Heart (tissue), 3 donors: ENCODE results near the genes UTP6 and RHBDL3.

GRCh38 chr17:30905544-30906132 is 400 bp downstream of the TEFM start:
- RAMPAGE, long total RNA, 2 experiments: no peak in any of the 2 experiments

- RAMPAGE, long total RNA, 2 experiments: no peak in any of the 2 experiments
Observed at GRCh38 chr17:30926526-30926844, 4.7 kb downstream of the ADAP2 start.

GRCh38 chr17:30953847-30954855 is 16.7 kb upstream of the RNF135 start:
- RAMPAGE, long total RNA, 2 experiments: no peak in any of the 2 experiments

GRCh38 chr17:31223148-31224125 is 73.6 kb downstream of the OMG start:
- RAMPAGE, long total RNA, 2 experiments: no peak in any of the 2 experiments

- RAMPAGE, long total RNA, 2 experiments: no peak in any of the 2 experiments
Observed at GRCh38 chr17:31273362-31273989, 23.6 kb downstream of the OMG start.

- RAMPAGE, long total RNA, 2 experiments: no peak in any of the 2 experiments
Observed at GRCh38 chr17:31416263-31416978, 24.9 kb downstream of the RAB11FIP4 start.

DNA sequence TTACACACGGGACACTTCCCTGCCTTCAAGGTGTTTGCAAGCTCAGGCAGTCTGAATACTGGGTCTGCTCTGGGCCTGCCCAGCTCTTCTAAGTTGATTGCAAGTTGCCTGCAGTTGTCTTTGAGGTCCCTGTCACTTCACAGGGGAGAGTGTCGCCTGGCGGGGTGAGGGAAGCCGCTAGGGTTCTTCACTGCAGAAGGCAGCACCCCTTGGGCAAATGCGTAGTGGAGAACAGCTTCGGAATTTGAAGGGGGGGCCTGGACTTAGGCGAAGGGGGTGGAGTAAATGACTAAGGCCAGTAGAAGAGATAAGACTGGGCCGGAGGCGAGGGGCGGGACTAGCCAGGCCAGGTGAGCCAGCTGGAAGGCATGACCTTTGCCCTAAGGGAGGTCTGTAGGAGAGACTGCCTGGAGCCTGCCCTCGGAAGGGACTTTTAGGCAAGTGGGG is 98.1 kb downstream of the RAB11FIP4 start:
- RAMPAGE, long total RNA, 2 experiments: no peak in any of the 2 experiments

- RAMPAGE, long total RNA, 2 experiments: no peak in any of the 2 experiments
Observed at GRCh38 chr17:31802431-31803032, 56.5 kb downstream of the COPRS start.

DNA sequence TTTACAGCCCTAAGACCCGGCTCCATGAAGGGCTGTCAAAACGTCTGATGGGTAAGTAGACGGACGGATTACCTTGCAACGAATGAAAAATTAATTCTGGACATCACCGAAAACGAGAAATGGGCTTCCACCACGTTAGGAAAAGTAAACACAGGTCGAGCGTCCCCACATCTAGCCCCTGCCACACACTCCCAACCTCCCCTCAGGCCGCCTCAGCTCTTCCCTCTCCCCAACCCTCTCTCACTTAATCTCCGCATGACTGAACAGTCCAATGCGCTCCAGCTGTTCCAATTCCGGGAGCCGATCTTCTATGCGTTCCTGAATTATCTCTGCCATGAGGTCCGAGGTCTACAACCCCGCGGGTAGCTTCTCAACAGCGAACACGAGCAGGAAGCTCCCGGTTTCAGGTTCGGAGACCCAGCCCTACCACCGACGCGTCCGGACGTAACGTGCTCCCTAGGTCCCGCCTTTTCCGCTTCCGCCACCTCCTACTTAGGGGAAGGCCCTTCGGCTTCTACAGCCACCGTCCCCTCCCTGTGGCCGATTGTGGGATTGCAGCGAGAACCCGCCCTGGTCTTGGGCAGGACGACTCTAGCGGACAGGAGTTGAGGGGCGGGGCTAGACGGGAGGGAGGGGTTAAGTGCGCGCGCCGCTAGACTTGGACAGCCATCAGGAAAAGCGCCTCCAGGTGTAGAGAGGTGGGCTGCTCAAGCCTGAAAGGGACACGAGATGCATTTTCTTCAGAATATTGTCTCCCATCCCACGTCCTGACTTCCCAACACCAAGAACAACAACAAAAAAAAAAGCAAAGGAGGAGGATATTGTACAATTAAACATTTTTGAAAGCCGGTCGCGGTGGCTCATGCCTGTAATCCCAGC is at the start of gene UTP6:
Gene UTP6 (minus strand): TSS at position 417 of the 879 bp plus-strand sequence.
- RAMPAGE, long total RNA, 2 experiments: start-site peak on the minus strand in 2 of 2 experiments, centred at positions 403 to 407 of the sequence, 183 to 902 reads per replicate

DNA sequence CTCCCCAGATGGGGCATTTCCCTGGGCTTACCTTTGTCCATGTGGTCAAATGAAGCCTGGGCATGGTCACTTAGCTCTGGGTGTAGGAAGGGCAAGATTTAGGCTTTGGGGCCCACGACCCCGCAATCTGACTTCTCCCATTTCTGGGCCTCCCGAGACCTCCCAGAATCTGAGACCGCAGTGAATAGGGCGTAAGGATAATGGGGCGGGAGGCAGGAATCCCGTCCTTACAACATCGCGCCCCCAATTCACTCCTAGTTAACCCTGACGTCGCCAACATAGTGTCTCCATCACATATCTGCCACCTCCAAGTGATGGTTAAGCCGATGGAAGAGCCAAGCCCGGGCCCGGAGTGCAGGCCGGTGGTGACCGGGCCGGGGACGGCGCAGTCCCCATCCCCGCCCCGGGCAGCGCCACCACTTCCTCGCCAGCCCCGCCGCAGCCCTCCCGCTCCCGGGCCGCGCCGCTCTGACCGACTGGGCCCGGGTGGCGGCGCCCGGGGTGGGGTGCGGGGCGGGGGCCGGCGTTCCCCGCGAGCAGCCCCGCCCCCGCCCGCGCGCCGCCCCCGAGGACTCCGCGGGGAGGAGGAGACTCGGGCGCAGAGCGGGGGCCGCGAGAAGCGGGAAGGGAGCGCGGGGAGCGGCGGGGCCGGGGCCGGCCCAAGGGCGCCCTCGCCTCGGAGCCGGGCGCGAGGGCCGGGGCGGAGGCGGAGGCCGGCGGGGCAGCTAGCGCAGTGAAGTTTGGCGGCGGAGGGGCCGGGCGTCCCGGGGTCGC is at the start of gene RHBDL3:
Gene RHBDL3 (plus strand): TSS at position 599 of the 774 bp plus-strand sequence.
- RAMPAGE, long total RNA, 2 experiments: no peak in any of the 2 experiments

- RAMPAGE, long total RNA, 2 experiments: no peak in any of the 2 experiments
Observed at GRCh38 chr17:32279726-32280413, 14.2 kb downstream of the RHBDL3 start.

DNA sequence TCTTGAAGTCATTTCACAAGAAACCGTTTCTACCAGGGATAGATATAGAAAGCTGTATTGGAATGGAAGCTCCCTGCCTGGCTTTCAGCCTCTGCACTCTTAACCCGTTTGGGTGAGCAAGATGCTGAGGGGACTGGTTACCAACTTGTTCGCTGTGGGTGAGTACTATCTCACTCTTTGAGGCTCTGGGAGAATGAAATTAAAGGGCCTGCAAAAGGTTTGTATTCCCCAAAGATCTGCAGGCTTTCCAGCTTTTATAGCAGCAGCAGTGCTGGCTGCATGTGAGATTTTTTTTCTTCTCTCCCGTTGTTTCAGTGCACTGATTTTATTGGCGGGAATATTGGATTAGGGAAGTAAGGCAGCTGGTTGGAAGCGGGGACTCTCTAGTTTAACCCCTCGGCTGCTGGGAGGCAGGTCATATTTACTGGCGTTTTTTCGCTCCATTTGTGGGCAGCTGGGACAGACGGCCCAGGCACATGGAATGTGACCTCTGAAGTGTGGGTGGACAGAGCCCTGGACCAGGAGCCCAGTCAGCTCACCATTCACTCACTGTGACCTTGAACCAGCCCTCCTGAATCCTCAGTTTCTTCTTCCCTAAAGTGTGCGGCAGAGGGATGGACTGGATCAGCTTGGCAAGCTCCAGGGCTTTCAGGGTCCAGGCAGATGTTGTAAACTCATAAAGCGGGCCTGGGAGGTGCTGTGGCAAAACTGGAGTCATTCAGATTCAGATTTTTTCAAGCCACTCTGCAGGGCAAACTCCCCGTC is 30.8 kb downstream of the C17orf75 start:
- RAMPAGE, long total RNA, 2 experiments: no peak in any of the 2 experiments

GRCh38 chr17:32323920-32324592 is 17.9 kb downstream of the C17orf75 start:
- RAMPAGE, long total RNA, 2 experiments: no peak in any of the 2 experiments

DNA sequence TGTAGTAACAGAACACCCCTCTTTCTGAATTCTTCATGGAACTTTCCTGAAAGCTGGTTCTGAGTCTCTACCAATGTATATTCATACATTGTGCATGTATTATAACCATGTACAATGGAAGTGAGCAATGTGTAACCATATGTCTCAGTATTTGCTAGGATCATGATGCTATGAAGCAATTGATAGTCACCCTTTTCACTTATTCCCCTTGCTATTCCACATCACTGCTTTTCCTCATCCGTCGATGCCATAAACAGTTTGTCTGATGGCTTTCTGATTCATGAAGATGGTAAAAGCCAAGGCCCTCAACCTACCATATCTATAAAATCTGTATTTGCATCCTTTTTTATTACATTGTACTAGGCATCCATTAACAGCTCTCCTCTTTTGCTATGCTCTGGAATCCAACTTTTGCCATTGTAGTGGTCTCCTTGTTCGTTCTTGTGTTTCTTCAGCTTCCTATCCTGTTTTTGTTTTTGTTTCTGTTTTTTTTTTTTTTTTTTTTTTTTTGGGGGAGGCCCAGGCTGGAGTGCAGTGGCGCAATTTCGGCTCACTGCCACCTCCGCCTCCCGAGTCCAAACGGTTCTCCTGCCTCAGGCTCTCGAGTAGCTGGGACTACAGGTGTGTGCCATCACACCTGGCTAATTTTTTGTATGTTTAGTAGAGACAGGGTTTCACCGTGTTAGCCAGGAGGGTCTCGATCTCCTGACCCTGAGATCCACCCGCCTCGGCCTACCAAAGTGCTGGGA is 34.5 kb downstream of the ZNF207 start:
- RAMPAGE, long total RNA, 2 experiments: no peak in any of the 2 experiments

DNA sequence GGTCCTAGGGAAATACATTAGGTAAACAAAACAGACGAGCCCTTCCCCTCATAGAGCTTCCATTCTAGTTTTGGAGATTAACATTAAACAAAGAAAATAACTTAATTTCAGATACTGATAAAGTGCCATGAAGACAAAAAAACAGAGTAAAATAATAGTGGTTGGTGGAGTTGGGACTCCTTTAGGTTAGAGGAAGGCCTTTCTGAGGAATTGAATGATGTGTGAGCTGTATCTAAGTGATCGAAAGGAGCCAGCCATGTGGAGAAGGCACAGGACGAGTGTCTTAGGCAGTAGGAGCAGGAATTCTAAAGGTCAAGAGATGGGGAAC is 43.6 kb downstream of the ZNF207 start:
- RAMPAGE, long total RNA, 2 experiments: no peak in any of the 2 experiments

- RAMPAGE, long total RNA, 2 experiments: no peak in any of the 2 experiments
Observed at GRCh38 chr17:32444876-32445467, 662 bp downstream of the PSMD11 start.

- RAMPAGE, long total RNA, 2 experiments: no peak in any of the 2 experiments
Observed at GRCh38 chr17:32526608-32527036, 39.8 kb downstream of the CDK5R1 start.

DNA sequence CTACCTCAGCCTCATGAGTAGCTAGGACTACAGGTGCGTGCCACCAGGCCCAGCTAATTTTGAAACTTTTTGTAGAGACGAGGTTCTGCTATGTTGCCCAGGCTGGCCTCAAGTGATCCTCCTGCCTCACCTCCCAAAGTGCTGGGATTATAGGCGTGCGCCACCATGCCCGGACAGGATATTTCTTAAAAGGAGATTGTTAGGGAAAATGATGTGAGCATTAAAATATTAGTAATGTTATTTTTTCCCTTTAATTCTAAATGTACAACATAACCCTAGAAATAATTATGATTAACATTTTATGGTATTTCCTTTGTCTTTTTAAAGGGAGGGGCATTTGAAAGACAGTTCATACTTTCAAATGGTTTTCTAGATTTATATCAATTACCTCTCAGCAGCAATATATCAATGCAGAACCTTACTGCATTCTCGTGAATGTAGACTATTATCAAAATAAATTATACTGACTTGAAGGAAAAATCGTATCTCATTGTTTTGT is 75.8 kb downstream of the CDK5R1 start:
- RAMPAGE, long total RNA, 2 experiments: no peak in any of the 2 experiments

- RAMPAGE, long total RNA, 2 experiments: no peak in any of the 2 experiments
Observed at GRCh38 chr17:32604496-32605479, 118.0 kb downstream of the CDK5R1 start.

- RAMPAGE, long total RNA, 2 experiments: no peak in any of the 2 experiments
Observed at GRCh38 chr17:32772848-32773740, 103.8 kb downstream of the MYO1D start.